Skeletal muscle cell (primary cell): ENCODE measurements around the genes FAM90A26, USP17L5 and RAB28.

DNA sequence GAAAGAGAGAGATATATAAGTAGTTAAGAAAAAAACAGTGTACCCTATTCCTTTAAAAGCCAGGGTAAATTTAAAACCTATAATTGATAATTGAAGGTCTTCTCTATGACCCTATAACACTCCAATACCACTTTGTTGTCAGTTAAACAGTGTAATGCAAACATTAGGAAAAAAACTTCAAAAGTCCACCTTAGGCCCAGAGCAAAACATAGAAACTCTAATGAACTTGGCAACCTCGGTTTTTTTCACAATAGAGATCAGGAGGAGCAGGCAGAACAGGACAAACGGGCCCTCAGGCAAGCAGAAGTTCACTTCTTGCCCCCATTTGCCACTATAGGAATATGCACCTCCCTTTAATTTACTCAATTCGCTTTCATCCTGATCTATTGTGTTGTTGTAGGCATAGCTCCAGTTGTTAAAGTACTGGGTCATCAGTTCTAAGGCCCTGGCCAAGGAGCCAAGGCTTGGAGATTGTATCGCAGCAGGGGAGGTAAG, 18.2 kb downstream of the ACOX3 start:
- RRBS = no CpG with 5 or more reads among the region's 4 CpGs

DNA sequence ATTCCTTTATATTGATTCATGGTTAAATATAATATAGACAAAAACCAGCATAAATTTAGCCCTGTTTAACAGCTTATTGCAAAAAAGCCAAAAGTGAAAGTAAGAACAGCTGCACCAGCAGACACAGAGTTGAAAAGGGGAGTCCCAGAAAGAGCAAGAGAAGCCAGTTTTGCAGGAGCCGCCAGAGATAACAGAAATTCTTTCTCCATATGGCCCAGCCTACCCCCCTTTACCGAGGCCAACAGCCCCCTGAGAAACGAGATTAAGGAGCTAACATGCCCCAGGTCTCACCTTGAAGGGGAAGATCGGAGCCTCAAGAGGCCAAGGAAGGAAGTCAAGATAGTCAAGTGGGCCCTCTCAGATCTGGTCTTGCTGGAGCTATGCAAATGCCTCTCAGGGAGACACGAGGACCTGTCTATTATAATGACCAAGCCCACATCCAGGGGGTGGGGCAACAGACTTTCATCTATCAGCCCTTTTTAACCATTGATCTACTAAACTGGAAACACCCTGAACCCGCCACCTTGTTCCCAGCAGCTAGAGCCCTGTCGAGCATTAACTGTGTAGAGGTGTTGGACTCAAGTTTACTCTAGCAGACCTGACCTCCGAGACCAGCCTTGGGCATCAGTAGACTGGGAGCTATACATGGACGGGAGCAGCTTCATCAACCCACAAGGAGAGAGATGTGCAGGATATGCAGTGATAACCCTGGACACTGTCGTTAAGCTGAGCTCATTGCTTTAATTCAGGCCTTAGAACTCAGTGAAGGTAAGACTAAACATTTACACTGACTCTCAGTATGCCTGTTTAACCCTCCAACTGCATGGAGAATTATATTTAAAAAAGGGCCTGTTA, 4.7 kb downstream of the ACOX3 start:
- RRBS = no CpG with 5 or more reads among the region's 10 CpGs

DNA sequence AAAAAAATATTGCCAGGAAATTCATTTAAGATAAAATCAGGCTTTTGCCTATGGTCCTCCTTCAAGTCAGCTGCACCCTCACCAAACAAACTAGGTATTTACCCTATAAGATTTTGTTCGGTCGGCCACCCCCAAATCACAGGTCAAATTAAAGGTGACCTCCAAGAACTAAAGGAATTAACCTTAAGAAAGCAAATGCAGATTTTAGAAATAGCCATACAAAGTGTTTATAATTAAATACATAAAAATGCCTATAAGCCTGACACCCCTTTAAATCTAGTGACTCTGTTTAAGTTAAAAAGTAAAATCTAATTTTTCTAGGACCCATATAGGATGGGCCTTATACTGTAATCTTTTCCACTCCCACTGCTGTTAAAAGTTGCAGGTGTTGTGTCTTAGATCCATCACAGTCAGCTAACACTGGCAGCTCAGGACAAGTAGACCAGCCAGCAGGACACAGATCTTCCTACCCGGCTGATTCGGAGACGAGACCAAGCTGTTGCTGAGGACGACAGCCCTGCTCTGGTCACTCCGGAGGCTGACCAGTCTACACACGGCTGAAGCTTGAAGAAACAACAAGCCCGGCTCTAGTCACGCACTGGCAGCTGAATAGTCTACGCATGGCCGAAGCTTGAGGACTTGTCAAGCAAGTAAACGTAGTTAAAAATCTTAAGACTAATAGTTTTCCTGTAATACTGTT, 2.0 kb downstream of the ACOX3 start:
- RRBS = 86% methylated on average over 2 of the region's 13 CpGs

- RRBS = no CpG with 5 or more reads among the region's 20 CpGs
Observed at GRCh38 chr4:8478857-8479584, 38.4 kb downstream of the TRMT44 start.

GRCh38 chr4:9170092-9170594, at the start of gene FAM90A26:
TSS of gene FAM90A26 (plus strand) at chr4:9170409.
- RRBS = no CpG with 5 or more reads among the region's 10 CpGs

DNA sequence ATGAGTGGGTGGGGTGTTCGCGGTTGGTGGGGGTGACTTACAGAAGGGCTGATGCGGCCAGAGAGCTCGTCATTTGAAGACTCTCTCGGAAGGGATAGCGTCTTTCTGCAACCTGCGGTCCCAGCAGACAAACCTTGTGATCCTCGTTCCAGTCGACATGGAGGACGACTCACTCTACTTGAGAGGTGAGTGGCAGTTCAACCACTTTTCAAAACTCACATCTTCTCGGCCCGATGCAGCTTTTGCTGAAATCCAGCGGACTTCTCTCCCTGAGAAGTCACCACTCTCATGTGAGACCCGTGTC, at the start of gene USP17L5:
USP17L5 (plus strand) TSS at position 158 of the 304 bp plus-strand sequence.
- RRBS = no CpG with 5 or more reads among the region's 14 CpGs

DNA sequence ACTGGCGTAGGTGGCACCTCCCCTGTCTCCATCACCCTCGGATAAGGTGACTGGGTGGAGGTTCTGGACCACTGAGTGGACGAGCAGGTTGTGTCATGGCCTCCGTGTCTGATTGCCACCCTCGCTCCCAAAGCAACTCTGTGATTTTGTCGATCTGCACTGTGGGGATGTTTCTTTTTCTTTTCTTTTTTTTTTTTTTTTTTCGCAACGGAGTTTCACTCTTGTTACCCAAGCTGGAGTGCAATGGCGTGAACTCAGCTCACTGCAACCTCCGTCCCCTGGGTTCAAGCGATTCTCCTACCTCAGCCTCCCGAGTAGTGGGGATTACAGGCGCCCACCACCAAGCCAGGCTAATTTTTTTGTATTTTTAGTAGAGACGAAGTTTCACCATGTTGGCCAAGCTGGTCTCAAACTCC, 56.2 kb downstream of the DEFB131A start:
- RRBS = no CpG with 5 or more reads among the region's 14 CpGs

- RRBS = no CpG with 5 or more reads among the region's 6 CpGs
Observed at GRCh38 chr4:10022362-10022744, 1.1 kb upstream of the SLC2A9 start.

DNA sequence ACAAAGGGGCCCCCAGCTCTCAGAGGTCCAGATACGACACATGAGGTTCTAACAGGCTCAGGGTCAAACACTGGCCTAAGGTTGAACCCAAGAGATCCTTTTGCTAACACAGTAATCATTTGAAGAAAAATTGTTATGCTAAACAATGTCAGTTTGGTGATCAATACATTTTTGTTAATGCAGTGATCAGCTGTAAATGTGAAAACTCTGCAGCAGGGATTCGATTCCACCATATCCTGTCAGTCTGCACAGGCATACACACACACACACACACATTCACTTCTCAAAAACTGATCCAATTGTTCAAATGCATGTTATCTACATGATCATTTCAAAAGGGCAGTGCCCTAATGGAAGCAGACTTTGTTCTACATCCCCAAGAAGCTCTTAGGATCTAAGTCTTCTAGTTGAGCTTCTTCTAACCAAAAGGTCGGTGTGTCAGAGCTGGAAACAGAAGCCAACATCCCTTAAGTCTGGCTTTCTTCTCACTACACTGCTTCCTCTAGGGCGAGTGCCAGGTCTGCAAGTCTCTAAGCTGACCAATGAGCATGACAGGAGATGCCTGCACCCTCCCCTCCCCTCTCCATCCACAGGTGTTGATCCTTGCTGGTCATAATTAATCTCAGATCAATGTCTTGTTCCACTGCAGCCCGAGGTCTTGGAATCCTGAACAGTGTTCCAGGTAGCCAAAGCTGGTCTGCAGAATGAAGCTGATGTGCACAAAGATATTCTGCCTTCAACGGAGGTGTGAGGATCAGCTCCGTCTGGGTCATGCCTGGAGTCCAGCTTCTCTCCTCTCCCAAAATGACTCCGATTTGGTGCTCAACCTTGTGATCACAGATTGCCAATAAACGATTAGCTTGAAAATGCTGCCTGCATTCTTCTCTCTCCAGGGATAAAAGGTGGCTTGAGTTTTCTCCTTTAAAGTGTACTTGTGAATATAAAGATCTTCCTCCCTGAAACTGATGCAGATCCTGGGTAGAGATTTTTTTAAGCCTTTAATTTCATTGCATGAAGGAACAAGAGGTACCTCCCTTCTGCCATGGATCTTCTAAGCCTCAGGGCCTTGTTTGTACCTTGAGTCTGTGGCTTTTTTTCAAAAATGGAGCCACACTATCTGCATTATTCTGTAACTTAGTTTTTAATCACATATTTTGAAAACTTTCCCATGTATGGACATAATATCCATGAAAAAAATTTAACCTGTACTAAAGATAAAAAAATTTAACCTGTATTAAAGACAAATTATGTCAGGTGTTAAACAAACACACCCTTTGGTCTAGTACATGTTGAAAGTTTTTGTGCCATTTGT, 44.0 kb downstream of the WDR1 start:
- RRBS = no CpG with 5 or more reads among the region's 9 CpGs

DNA sequence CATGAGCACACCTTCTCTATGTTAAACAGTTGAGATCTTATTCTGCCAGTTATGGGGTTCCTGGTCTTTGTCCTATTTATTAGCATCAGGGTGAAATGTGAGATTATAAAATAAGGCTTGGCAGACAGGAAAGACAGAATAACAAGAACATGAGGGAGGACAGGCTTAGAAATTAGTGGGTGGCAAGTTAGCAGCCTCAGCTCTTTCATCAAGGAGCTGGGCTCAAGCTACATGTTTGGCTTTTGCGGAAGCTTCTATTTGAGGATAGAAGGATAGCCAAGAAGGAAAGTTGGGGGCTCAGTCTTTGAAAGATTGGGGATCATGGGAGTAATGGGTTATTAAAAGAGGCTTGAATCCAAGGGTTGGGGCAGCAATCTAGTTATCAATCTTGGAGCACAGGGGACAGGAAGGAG, 51.8 kb upstream of the CLNK start:
- RRBS = no CpG with 5 or more reads among the region's 1 CpG

- RRBS = 1% methylated on average over 6 of the region's 56 CpGs
Observed at GRCh38 chr4:11426661-11428004, 1.6 kb downstream of the HS3ST1 start.

DNA sequence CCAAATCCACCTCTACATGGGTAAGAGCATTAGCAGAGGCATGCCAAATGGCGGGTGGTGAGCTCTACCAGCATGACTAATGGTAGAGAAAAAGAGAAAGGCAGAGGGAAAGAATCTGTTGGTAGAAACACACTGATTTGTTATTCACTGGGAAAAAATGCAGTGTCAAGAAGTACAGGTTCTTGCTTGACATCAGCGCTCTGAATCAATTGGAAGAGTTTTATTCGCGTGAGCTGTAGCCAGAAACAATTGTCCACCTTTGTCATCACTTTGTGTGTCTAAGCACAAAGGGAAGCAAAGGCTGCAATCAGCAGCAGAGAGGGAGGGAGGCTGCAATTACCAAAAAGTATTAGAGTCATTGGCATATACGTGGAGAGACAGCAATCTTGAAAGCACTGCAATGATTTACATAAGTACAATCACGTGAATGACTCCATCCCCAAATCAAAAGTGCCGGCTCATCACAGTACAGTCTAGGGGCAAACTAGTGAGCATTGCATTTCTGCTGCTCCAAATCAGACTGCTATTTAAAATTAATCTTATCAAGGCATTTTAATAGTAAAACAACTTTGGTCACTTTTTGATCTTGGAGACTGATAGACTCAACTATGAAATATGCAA, 67.8 kb upstream of the HS3ST1 start:
- RRBS = no CpG with 5 or more reads among the region's 7 CpGs

- RRBS = no CpG with 5 or more reads among the region's 1 CpG
Observed at GRCh38 chr4:11505648-11505995, 76.9 kb upstream of the HS3ST1 start.

DNA sequence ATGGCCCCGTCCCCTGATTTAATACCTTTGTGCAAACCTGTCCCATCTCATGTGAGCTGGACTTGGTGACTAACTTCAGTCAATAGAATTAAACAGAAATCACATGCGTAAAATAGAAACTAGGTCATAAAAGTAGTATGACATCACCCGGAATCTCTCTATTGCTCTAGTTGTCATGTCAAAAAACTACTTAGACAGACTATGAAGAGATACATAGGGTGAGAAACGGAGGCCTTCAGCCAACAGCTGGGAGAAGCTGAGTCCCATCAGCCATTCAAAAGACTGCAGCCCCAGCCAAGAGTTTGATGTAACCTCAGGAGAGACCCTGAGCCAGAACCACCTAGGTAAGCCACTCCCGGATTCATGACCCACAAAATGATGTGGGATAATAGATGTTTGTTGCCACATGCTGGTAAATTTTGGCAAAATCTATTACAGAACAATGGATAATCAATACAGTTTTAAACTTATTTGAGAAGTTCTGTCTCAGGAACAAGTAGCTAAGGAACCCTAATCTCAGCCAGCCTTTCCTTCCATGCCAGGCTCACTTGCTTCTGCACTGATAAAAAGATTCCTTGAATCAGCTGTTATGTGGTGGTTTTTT, 293.7 kb upstream of the HS3ST1 start:
- RRBS = no CpG with 5 or more reads among the region's 5 CpGs

DNA sequence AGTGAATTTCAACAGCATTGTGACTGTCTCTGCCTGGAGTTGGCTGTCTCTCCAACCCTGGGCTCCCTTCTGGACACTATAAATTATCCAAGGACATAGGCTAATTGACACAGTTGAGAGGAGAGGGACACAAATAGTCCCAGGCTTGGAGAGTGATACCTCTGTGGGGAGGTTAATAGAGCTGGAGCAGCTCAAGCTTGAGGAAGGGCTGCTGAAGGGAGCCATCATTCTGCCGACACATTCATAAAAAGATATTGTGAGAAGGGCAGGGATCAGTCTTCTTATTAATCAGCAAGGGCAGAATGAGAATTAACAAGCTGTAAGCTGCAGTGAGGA, 572.1 kb downstream of the RAB28 start:
- RRBS = no CpG with 5 or more reads among the region's 1 CpG

DNA sequence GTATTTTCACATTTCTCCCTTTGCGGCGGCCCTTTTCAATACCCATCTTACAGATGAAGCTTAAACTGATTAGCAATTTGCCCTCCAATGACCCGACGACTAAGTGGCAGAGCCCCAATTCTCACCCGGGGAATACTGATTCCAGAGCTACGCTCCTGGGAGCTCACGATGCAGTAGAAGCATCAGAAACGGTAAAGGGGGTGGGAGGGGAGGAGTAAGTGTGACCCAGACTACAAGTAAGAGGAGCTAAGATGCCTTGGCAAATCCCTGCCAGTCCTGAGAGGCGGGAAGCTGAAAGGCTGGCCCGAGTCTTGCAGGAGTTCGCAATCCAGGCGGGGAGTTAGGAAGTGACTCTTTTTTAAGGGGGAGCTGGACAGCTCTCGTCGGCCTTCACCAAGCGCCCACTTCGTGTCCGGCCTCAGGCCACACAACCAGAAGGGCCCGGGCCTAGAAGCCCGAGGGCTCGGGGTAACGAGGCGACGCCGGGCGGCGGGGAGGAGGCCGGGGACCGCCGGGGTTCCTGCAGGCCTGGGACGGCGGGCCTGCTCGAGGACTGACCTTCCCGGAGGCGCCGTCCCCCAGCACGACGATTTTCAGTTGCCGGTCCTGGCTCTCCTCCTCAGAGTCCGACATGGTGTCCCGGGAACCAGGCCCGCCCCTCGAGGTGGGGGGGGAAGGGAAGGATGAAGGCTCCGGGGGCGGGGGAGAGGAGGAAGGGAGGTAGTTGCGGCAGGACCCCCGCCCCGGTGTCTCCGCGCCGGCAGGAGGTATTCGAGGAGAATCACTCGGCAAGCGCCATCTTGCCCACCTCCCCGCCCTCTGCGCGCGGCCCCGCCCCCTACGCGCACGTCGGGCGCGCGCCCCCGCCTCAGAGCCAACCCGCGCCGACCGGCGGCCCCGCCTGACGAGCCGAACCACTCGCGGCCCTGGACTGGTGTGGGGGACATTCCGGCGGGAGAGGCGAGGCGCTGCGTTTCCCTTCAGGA, at the start of gene RAB28:
RAB28 (minus strand) TSS at position 823 of the 986 bp plus-strand sequence.
- RRBS = 2% methylated on average over 33 of the region's 81 CpGs

DNA sequence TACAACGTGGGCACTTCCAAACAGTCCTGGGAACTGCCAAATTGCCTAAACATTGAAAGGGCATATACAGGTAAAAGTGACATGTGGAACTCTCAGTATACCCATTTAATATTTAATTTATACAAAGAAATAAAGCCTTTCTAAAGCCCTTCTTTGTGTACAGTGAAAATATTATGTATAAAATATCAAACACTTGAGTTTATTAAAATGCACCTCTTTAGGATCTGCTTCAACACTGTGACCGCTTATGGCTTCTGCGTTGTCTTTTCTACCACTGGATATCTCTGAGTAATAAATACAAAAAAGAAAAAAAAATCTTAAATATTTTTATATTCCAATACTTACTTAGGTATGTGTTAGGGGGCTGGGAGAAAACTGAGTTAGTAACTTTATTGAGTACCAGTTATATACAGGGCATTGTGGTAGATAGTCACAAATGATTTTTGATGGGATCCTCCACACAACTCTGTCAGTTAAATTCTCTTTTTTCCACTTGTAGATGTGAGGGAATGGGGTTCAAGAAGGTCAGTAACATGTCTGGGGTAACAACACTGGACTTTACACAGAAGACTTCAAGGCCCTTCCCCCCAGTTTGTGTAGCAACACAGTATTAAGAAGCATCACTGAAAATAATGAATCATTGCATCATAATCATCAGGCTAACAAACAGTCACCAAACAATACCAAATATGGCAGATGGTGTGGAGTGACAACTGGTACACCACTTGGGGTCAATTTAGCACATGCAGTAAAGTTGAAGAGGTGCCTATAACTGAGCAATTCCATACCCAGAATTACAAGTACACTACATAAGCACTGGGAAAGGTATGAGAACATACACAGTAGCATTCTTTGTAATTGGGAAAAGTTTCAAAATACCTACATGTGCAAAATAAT, 38.8 kb downstream of the BOD1L1 start:
- RRBS = no CpG with 5 or more reads among the region's 3 CpGs

GRCh38 chr4:13601021-13601473, 26.5 kb downstream of the BOD1L1 start:
- RRBS = no CpG with 5 or more reads among the region's 4 CpGs

DNA sequence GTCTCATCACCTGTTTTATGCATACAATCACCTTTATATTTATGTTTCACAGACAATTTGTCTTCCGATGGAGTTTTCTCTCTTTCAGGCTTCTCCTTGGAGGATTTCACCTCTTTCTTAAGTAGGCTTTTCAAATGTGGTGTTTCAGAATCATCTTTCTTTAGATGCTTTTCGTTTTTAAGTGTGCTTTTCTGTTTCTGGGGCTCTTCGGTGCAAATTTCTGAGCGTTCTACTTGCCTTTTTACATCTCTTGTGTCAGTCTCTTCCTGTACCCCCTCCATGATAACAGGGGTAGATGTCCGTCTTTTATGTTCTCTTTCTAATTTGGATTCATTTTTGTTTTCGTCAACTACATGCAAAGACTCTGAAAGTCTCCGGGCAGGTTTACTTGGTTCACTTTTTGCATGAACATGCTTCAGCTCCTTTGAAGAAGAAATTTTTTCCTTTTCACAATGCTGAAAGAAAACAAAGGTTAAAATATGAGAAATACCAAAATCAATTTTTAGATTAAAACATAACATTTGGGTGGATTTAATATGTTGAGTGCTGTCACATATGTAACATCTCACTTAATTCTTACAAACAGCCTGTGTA, 22.8 kb downstream of the BOD1L1 start:
- RRBS = no CpG with 5 or more reads among the region's 7 CpGs

GRCh38 chr4:13613259-13613998, 14.1 kb downstream of the BOD1L1 start:
- RRBS = no CpG with 5 or more reads among the region's 4 CpGs